Skeletal muscle cell (primary cell): ENCODE results near the genes CST4, APMAP and NINL.

- RRBS: no CpG with 5 or more reads among the region's 12 CpGs
These were observed at the start of gene CST4 for GRCh38 chr20:23688611-23689179. Gene CST4, minus strand, starts transcription at chr20:23689038.

GRCh38 chr20:23754911-23755583, 4.3 kb upstream of the CST1 start:
- RRBS: no CpG with 5 or more reads among the region's 5 CpGs

DNA sequence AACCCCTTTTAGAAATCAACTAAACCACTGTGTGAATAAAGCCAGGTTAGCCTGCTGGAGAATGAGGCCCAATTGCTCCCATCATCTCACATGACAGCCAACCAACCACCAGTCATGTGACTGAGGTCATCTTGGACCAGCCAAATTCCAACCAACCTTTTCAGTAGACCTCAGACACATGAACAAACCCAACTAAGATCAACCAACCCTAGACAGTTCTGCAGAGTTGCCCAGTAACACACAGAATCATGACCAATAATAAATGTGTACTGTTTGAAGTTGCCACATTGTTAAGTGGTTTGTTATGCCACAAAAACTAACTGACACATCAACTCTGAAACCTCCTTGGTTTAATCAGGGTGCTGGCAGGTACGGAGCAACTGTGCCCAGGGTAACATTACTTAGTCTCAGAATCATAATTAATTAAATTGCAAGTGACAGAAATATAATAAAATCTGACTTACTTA, 44.7 kb upstream of the GGTLC1 start:
- RRBS: no CpG with 5 or more reads among the region's 1 CpG

DNA sequence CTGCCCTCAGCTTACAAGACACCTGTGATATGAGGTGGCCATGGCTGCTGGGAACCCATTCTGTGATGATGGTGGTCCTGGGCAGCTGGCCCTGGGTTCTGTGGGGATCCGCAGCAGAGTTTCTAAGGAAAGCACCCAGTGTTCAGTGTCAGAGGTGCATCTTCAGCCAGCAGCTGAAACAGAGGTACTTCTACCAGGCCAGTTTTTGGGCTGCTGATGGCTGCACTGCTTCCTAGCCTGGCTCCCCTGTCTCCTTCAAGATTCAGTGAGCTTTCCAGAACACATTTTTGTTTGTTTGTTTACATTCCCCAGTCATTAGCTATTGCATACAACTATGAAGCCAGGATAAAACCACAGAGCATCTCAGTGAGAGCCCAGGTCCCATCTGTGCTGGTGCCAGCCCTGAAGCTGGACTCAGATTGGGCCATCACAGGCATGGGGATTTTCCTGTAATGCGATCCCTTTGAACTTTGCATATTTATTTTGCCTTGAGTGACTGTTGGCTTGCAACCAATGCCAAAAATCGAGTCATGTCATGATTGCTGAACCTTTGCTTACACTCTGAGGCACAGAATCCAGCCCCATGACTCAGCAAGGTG, 46.1 kb upstream of the GGTLC1 start:
- RRBS: no CpG with 5 or more reads among the region's 3 CpGs

GRCh38 chr20:24464971-24465552, 4.4 kb upstream of the SYNDIG1 start:
- RRBS: no CpG with 5 or more reads among the region's 3 CpGs

- RRBS: no CpG with 5 or more reads among the region's 14 CpGs
These were observed 2.5 kb downstream of the CST7 start for GRCh38 chr20:24951310-24952153.

DNA sequence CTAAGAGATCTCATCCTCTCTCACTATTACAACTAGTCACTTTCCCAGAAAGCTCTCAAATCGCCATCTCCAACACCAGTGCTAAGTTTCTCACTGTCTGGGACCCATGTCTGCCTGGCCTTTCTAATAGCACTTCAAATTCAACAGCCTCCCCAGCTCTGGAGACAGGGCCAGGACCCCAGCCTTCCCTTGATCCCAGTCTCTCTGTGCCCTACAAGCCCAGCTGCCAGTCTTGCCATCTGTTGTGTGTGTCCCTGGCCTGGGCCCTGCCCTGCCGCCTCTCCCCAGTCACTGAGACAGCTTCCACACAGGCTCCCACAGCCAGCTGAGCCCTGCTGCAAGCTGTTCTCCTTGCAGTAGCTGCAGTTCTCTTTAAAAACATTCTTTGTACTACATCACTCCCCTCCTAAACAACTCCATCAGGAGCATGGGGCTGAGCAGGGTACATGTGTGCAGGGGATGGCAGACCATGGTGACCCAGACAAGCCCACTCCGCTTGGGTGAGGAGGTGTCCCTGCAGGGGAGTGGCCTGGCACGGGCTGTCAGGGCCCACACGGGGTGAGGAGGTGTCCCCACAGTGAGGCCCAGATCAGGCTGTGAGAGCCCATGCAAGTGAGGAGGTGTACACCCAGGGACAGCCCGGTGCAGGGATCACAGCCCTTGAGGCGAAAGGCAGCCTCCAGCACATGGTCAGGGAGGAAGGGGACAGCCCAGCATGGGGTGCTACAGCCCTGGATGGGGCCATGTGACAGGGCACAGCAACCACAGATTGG, 16.1 kb downstream of the CST7 start:
- RRBS: no CpG with 5 or more reads among the region's 7 CpGs

DNA sequence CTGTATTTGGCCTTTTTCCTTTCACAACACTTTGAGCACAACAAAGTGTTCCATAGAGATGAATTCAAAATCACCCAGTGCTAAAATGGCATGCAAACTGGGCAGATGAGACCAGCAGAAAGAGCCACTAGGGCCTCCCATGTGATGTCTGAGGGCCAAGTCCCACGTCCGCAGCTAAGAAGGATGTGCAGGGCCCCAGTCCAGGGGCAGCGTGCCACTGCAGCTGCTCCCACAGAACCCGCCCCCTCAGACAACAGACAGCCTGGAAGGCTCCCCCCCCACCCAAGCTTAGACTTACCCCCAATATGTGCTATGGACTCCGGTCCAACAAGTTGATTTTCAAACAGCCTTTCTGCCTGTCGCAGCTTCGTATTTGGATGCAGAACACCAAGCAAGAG, 14.1 kb downstream of the APMAP start:
- RRBS: no CpG with 5 or more reads among the region's 7 CpGs

DNA sequence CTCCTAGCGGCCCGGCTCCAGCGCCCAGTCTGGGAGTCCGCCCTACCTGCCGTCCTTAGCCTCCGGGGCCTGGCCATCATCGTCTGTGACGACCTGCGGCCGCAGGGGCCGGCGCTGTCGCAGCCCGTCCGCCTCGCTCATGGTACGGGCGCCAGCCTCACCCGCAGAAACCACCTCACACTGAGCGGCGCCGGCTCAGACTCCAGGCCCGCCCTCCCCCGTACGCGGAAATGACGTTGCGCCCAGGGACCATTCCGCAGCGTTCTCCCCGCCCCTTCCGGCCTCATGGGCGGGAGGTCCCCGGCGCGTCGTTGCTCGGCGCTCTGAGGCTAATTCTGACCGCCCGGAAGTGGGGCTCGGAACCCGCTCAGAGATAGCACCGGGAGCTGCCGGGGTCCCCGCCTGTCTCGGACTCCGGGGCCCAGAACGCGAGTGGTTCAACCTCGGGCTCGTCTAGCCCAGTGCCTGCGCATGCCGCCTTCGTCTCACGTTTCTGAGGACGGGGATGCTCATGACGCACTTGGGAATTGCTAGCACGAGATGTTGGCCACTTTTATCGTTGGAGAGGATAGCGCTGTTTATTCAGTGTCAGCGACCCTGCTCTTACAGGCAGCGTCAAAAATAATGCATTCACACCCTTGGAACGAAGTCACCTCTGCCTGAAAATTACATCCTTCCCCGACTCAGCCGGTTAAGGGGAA, at the start of gene APMAP:
TSS of gene APMAP (minus strand) at position 204 of the 701 bp plus-strand sequence.
- RRBS: 1% methylated on average over 37 of the region's 66 CpGs

DNA sequence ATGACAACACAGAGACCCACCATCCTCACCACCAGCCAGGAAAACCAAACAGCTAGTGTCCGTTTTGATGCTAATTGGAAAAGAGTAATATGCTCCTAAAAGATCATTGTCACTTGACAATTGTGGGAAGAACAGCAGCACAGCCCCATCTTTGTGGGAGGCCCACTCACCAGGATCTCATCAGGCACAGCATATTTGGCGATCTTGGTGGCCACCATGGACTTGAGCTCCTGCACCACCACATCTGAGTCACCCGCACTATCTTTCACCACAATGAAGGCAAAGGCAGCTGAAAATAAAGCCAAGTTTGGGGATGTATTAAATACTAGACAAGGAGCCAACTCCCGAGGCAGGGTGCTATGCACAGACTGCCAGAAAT, 16.5 kb upstream of the APMAP start:
- RRBS: no CpG with 5 or more reads among the region's 4 CpGs

DNA sequence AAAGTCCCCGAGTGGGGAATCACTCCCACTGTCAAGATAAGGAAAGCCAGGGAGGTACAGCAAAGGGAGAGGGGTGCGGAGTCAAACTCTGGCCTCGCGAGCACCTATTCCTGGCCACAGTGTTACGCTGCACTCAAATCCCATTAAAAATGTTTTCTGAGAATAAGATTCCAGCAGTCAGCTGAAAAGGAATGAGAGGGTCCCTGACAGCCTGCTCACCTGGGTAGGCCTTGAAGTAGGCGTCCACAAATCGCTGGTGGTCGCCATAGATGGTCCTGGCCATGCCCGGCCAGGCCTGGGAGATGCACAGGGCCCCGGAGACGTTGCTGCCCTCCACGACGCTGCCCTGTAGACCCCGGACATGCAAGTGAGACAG, 20.8 kb upstream of the APMAP start:
- RRBS: 87% methylated on average over 5 of the region's 14 CpGs

- RRBS: no CpG with 5 or more reads among the region's 12 CpGs
These were observed 22.2 kb upstream of the APMAP start for GRCh38 chr20:25014632-25015288.

DNA sequence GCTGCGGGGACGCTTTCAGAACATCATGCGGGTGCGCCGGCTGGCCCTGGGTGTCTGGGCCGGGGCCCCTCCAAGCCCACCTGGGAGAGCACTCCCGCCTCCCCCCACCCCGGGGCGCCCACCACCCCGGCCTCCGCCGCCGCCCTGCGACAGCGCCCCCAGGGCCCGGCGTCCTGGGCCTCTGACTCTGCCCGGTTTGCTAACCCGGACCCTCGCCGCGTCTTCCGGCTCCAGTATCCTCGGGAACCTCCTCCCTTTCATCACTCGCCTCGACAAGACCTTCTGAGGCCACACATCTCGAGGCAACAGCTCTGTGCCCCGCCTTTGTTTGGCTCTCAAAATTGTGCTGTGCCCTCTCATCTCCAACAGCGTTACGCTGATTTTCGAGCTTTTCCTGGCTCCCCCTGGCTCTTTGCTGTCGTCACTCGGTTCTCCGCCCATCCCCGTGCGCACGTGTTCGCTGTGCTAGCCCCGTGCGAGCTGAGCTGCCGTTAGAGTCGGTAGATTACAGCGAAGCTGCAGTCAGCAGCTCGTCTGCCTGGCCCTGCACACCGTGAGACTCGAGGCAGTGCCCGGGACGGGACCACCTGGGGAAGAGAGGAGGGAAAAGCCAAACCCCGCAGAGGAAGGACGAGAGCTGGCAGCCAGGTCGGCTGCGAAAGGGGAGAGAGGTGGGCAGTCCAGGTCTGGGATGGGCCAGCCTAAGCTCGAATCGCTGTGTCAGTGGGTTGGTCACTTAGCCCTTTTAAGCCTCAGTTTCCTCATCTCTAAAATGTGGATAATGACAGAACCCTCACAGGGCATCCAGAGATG, 46.9 kb upstream of the ENTPD6 start:
- RRBS: 3% methylated on average over 10 of the region's 54 CpGs

DNA sequence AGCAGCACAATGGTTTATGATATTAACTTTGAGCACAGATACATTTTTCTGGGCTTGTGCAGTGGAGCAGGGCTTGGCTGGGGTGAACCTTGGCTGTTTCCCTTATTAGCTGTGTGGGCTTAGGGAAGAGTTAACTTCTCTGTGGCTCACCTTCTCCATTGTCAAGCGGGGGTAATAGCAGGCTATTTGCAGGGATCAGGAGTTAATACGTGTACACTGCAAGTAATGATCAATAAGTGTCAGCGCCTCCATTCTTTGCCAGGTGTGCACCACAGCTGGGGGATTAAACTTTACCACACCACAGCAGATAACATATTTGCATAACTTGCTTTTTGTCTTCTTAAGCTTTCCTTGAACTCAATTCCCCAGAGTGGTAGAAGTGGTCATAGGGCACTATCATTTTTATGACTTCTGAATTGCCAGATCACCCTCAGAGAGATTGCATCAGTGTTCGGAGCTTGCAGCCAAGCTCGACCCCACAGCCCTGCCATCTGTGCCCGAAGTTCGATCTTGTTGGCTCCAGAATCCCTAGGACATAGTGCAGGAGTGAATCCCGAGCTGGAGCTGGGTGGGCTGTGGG, 1.5 kb upstream of the PYGB start:
- RRBS: no CpG with 5 or more reads among the region's 8 CpGs

GRCh38 chr20:25301512-25302791, 54.1 kb downstream of the PYGB start:
- RRBS: no CpG with 5 or more reads among the region's 23 CpGs

GRCh38 chr20:25498023-25498664, 87.2 kb downstream of the NINL start:
- RRBS: no CpG with 5 or more reads among the region's 12 CpGs

- RRBS: no CpG with 5 or more reads among the region's 1 CpG
These were observed 2.8 kb downstream of the NINL start for GRCh38 chr20:25582593-25582878.

GRCh38 chr20:25585385-25586063, at the start of gene NINL:
Gene NINL, minus strand, starts transcription at chr20:25585531.
- RRBS: under 1% methylated on average over 32 of the region's 62 CpGs

- RRBS: no CpG with 5 or more reads among the region's 77 CpGs
These were observed 157.1 kb upstream of the ZNF337 start for GRCh38 chr20:25853281-25854596.

- RRBS: no CpG with 5 or more reads among the region's 40 CpGs
These were observed 163.0 kb upstream of the ZNF337 start for GRCh38 chr20:25859537-25860229.